Metastatic Liver Carcinoma in the Adrenal Gland (tissue), 2 donors: ENCODE measurements around the genes SPACA5B, HDAC6, ERAS, GAGE12D and PAGE4.

DNA sequence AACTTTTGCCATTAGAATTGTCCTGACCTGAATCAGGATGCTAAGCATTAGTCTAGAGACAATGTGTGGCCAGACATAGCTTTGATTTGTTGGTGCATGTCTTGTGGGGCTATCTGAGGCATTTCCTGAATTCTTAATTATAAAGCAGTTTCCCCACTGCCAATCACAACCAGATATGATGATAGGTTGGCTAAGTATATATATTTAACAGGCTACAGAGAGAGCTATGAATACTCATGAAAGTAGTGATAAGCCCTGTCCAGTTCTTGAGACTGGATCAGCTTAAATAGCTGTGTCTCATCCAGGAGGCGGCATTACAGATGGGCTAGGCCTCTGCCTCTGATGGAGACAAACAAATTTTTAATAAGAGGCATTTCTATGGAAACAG lies 37.8 kb upstream of the ZNF81 start:
- PRO-cap, 2 experiments: no peak in any of the 2 experiments

DNA sequence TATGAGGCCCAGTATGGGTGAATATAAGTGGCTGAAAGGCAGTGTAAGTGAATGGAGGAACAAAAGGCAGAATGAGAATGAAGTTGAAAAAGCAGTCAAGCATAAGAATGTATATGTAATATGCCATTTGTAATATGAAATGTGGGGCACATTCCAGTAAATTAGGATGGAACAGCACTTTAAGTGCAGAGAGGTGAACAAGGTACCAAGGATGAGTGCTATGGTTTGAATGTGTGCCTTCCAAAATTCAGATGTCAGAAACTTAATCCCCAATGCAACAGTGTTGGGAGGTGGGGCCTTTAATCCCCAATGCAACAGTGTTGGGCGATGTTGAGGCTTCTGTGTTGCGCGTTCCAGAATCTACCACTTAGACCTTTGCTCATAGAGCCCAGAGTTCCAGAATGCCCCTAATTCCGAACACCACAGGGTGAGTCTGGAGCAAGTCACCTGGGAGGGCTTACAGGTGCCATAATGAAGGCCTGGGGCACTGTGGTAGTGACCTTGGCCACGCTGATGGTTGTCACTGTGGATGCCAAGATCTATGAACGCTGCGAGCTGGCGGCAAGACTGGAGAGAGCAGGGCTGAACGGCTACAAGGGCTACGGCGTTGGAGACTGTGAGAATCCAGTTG lies at the start of gene SPACA5B:
TSS of gene SPACA5B (plus strand) at position 410 of the 631 bp plus-strand sequence.
- PRO-cap, 2 experiments: no peak in any of the 2 experiments

DNA sequence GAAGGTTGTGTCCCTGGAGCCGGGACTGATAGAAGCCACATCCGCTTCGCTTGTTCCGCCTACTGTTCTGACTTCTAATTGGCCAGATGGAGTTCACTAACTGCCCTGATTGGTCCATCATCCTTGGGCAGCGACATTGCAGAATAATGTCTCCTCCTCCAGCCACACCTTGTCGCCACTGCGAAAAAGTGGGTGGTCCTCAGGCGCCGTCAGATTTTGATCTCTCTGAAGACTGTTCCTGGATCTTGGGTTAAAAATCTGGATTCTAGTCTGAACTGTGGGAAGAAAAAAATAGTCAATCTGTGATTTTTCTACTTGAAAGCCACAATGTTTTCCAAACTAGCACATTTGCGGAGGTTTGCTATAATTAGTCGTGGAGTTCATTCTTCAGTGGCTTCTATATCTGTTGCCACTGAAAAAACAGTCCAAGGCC lies 311 bp upstream of the SSX3 start:
- PRO-cap, 2 experiments: no peak in any of the 2 experiments

GRCh38 chrX:48531461-48532085 lies 7.9 kb upstream of the TBC1D25 start:
- PRO-cap, 2 experiments: no peak in any of the 2 experiments

- PRO-cap, 2 experiments: no peak in any of the 2 experiments
Observed at GRCh38 chrX:48648454-48648783, 35.2 kb upstream of the WAS start.

GRCh38 chrX:48667467-48667956 lies 16.1 kb upstream of the WAS start:
- PRO-cap, 2 experiments: no peak in any of the 2 experiments

DNA sequence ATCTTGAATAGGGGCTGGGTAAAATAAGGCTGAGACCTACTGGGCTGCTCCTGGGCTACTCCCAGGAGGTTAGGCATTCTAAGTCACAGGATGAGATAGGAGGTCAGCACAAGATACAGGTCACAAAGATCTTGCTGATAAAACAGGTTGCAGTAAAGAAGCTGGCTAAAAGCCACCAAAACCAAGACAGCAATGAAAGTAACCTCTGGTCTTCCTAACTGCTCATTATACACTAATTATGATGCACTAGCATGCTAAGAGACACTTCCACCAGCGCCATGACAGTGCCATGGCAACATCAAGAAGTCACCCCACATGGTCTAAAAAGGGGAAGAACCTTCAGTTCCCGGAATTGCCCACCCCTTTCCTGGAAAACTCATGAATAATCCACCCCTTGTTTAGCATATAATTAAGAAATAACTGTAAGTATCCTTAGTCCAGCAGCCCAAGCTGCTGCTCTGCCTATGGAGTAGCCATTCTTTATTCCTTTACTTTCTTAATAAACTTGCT lies 3.2 kb upstream of the WAS start:
- PRO-cap, 2 experiments: no peak in any of the 2 experiments

DNA sequence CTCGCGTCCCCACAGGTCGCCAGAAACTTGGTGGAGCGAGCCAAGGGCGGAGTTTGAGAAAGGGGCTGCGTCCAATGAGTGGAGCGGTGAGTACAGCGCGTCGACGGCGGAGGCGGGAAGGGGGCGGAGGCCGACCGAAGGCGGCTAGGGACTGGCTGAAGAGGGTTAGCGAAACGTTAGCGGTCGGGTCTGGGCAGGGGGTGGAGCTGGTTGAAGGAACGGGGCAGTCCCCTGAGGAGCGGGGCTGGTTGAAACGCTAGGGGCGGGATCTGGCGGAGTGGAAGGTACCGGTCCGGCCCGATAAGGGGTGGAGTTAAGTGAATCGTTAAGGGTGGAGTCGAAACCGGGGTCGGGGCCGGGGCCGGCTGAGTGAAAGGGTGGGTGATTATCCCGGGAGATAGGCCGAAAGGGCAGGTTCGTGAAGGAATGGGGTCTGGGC lies at the start of gene HDAC6:
TSS of gene HDAC6 (plus strand) at position 209 of the 439 bp plus-strand sequence.
- PRO-cap, 2 experiments: peak in 2 of 2 experiments; most common plus-strand start position 186 of the sequence (in 2); most common minus-strand start position 29 of the sequence (in 1)

DNA sequence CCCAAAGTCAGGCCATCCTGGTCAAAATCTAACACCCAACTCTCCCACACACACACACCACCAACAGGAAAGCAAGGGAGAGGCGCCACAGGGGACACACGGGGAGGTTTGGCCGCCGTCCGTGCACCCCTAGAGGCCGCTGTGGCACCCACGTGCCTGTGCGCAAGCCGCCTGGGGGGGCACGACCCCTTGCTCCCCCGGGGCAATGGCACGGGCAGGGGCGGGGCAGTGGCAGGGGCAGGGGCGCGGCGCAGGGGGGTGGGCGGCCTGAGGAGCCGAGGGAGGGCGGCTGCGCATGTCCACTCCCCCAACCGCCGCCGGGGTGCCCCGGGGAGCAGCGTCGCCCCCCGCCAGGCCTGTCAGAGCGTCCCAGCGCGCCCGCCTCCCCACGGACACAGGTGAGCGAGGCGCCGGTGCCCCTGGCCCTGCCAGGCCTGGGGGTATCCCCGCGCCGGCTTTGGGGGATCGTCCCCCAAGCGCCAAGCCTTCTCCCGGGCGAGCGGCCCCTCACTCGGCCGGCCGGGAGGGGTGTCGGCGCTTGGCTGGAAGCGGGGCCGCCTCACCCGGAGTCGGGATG lies at the start of gene ERAS:
TSS of gene ERAS (plus strand) at position 362 of the 577 bp plus-strand sequence.
- PRO-cap, 2 experiments: no peak in any of the 2 experiments

DNA sequence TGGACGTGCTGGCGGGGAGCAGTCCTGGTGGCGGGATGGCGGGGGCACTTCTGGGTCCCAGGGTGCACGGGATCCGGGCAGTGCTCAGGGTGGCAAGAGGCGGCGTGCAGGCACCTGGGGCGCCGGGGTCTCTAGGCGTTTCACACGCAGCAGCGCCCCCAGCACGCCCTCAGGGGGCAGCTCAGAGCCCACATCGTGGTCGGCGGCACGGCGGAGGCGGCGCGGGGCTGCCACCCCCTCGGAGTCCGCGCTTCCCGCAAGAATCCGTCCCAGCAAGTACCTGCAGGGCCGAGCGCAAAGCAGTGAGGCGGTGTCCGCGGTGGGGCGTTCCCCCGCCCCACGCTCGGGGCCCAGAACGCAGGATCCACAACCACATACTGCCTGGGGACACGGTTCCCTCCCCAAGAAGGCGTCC lies 4.2 kb downstream of the PCSK1N start:
- PRO-cap, 2 experiments: no peak in any of the 2 experiments

- PRO-cap, 2 experiments: peak in 2 of 2 experiments; most common plus-strand start chrX:48897370 (in 2); most common minus-strand start chrX:48897242 (in 1)
Observed at GRCh38 chrX:48896851-48897645, 520 bp downstream of the TIMM17B start.

DNA sequence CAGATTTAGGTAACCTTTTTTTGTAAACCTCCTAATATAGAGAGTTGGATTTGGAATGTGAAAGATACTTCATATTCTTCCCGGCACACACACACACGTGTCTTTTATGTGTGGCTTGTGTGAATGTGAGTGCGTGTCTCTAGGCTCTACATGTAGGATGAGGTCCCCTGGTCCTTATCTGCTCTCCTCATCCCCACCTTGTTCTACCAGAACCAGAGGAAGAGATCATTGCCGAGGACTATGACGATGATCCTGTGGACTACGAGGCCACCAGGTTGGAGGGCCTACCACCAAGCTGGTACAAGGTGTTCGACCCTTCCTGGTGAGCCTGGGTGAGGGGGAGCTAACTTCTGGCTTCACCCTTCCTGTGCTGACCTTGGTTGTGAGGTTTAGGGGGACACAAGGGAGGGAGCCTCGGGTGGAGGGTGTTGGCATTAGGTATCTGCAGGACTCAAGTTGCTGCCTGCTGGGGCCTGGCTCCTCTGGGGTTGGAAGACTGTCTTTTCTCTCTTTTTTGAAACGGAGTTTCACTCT lies 3.3 kb downstream of the PQBP1 start:
- PRO-cap, 2 experiments: no peak in any of the 2 experiments

DNA sequence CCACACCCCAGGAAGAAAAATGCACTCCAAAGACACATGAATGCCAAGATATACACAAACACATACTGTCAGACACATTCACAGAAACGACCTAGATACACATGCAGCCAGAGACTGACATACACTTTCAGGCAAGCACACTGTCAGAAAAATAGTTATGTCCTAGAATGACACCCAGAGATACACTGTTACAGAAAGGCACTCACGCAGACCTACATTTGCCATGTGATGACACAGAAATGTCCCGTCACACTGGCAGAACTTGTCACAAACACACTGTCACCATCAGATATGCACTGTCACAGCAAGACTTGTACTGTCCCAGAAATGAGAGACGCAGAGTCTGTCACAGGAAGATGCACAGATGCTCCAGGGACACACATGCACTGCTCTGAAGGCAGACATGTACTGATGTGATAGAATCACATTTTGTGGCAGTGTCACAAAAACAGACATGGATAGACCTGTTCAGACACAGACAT lies 1.1 kb upstream of the PIM2 start:
- PRO-cap, 2 experiments: no peak in any of the 2 experiments

DNA sequence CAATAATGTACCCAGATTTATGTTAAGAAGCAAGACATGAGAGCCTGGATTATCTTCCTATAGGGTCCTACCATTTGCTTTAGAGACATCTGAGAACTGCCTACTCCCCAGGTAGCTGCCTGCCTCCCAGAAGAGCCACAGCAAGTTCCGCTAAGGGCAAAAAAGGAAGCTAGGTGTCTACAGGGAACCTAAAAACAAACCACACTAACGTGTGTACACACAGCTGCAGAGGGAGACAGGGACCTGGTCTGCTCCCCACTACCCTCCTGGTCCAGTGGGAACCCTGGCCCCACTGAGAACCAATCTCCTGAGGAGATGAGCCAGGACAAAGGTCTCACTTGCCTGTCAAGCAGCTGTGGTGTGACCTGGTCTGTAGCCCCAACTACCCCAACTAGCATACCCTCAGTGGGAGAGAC lies 17.6 kb downstream of the OTUD5 start:
- PRO-cap, 2 experiments: peak in 1 of 2 experiments; most common plus-strand start position 218 of the sequence (in 1)

- PRO-cap, 2 experiments: no peak in any of the 2 experiments
Observed at GRCh38 chrX:48955832-48956580, 1.4 kb downstream of the OTUD5 start.

- PRO-cap, 2 experiments: no peak in any of the 2 experiments
Observed at GRCh38 chrX:49061833-49062702, 3.3 kb downstream of the CCDC120 start.

- PRO-cap, 2 experiments: no peak in any of the 2 experiments
Observed at GRCh38 chrX:49072116-49072741, 1.6 kb downstream of the PRAF2 start.

GRCh38 chrX:49309503-49310043 lies 6.1 kb downstream of the GAGE10 start:
- PRO-cap, 2 experiments: no peak in any of the 2 experiments

- PRO-cap, 2 experiments: no peak in any of the 2 experiments
Observed at GRCh38 chrX:49541328-49541802, at the start of gene GAGE12D. GAGE12D (plus strand) TSS chrX:49541733.

DNA sequence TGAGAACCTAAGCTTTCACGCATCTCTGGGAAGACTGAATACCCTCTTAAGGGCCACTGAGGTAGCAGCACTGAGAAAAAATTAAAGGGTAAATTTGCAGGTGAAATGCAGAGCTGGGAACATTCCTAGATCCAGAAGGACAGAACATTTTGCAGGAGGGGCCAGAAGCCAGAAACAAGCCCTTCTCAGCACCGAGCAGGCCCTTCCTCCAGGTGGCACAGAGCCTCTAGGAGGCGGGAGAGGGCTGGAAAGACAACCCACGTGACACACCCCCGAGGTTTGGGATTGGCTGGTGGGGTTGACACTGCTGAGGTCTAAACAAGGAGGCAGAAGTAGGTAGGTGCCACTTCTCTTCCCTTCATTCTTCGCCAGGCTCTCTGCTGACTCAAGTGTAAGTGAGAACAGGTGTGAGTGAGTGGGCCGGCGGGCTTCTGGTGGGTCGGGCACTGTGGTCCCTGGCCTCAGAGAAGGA lies at the start of gene PAGE4:
TSS of gene PAGE4 (plus strand) at position 343 of the 472 bp plus-strand sequence.
- PRO-cap, 2 experiments: no peak in any of the 2 experiments